Mesenchymal stem cell of adipose (primary cell): ENCODE data around the genes AMBRA1 and PACSIN3.

DNA sequence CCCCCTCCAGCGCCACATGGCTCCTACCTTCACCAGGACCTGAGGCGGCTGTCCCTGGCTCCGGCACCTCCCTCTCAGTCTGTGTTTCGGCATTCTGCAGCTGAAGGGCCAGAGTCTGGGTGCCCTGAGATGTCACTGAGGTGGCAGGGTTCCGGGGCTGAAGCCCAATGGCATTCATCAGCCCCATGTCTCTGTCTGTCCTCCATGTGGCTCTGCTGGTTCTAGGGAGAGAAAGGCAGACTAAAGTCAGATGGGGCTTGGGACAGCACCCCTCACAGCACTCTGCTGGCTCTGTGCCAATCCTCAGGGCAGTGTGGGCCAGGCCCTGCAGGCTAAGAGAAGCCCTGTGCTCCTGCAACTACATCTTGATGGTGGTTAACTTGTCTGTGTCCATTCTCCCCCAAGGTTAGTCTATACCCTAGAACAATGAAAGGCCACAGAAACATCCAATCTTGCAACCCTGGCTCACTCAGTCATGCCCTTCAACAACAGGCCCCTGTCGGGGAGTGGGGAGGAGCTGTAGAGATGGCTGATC is 17.0 kb upstream of the CHRM4 start:
- CAGE, long polyA plus RNA = no peak

GRCh38 chr11:46434815-46435369 is 43.3 kb upstream of the CHRM4 start:
- CAGE, long polyA plus RNA = no peak

GRCh38 chr11:46593246-46594457 is at the start of gene AMBRA1:
Gene AMBRA1, minus strand, starts transcription at chr11:46594023.
- CAGE, long polyA plus RNA = no peak

GRCh38 chr11:46687512-46687839 is 12.9 kb downstream of the ARHGAP1 start:
- CAGE, long polyA plus RNA = no peak

DNA sequence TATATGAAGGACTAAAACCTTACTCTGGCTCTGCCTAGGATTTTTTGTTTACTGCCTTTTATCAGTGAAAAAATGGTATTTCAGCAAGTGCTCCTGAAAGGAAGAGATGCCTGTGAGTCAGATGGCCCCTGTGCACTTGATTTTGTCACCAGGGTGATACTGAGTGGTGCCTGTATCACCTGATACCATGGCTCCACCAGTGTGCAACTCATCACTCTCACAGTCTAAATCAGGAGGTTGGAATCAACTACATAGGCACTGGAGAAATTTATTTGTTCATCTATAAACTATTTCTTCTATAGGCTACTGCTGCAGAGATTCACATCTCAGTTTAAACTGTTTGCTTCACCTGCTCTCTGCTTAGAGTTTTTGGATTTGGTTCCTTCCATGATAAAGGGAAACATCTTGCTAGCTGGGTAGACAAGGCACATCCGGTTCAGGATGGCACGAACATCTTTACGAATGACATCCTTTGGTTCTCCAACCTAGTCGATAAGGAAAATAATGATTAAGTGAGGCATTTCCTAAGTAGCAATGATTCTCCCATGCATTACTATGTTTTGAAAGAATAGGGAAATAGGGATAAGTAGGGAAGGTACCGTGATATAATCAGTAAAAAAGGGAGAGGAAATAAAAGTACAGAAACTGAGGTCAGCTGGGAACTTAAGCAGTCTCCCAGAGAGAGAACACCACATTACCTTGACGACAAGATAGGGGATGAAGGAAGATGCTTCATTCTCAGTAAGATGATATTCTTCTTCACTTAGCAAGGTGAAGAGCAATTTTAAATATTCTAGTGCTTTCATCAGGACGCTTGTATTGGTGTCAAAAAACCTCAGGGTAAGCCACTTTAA is 43.5 kb downstream of the F2 start:
- CAGE, long polyA plus RNA = no peak

GRCh38 chr11:46858213-46859088 is 12.4 kb upstream of the CKAP5 start:
- CAGE, long polyA plus RNA = no peak

DNA sequence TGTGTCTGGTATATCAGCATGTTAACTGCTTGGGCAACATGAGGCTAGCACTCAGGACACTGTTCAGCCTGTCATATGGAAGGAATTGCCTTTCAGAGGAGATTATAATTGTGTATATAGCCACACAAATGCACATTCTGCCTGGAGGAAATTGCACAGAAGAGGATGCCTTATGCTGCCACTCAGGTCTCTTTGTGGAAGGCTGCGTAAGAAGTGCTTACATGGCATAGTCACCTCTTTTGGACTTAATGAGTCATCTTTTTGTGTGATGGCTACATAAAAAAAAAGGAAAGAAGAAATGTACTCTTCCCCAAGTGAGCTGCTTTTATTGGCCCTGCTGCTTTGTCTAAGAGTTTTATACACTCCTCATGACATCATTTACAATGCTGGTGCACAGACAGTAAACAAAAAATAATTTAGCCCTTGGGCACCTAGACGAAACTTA is 11.8 kb downstream of the CSTPP1 start:
- CAGE, long polyA plus RNA = no peak

GRCh38 chr11:47176521-47176807 is 215 bp downstream of the ARFGAP2 start:
- CAGE, long polyA plus RNA = no peak

- CAGE, long polyA plus RNA = no peak
Observed at GRCh38 chr11:47177022-47177919, 592 bp upstream of the ARFGAP2 start.

GRCh38 chr11:47186299-47186490 is at the start of gene PACSIN3:
Gene PACSIN3, minus strand, starts transcription at chr11:47186434.
- CAGE, long polyA plus RNA = no peak

DNA sequence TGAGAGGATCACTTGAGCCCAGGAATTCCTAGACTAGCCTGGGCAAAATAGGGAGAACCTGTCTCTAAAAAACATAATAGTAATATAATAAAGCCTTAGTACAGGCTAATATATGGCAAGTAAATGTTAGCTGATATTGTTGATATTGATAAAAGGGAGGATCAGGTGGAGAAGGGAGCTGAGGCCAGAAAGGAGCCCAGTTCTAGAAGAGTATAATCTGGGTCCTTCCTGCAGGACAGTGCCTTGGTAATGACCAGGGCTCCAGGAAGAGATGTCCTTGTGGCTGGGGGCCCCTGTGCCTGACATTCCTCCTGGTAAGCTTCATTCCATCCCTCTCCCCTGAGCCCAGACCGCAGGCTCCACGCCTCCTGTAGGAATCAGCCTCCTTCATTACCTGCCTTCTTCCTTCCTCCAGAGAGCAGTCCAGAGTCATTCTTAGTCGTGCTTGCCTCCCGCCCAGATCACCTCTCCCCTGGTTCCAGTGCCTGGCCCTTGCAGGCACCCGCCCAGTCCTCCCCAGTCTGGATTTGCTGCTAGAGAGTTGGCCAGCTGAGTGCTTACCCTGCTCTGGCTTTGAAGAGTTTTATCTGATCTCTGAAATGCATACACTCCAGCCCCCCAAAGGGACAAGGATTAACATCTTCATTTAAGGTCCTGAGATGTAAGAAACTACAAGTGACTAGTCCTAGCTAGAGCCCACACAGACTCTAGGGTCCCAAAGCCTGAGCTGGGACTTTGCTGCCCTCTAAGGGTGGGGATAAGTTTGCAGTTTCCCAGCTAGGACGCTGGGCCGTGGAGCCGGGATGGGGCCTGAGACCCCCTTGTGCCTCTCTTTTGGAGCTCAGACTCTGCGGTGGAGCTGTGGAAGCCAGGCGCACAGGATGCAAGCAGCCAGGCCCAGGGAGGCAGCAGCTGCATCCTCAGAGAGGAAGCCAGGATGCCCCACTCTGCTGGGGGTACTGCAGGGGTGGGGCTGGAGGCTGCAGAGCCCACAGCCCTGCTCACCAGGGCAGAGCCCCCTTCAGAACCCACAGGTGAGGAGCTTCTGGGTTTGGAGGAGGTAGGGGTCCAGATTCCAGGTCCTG is 1.5 kb downstream of the NR1H3 start:
- CAGE, long polyA plus RNA = no peak

DNA sequence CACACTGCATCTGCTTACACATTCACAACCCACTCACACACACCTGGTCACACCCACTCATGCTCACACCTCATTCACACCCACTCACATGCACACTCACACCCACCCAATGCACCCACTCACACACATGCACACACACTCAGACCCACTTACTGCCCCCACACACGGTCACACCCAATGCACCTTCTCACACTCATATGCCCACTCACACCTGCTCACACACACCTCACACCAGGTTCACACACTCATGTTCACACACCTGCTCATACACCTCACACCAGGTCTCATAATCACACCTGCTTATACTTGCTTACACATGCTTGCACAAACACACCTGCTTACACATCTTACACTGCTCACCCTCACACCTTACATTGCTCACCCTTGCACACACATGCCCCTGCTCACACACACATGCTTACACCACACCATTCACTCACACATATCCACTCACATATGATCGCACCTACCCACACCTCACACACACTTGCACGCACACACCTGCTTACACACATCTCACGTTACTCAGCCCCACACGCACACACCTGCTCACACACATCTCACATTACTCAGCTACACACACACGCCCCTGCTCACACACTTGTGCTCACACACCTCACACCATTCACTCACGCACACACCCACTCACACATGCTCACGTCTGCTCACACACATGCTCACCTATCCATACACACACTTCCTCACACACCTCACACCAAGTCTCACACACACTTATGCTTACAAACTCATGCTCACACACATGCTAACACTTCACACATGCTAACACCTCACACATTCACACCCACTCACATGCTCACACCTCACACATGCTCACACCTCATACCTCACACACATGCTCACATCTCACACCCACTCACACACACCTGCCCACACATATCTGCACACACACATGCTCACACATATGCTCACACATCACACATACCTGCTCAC is 4.1 kb upstream of the MYBPC3 start:
- CAGE, long polyA plus RNA = no peak

DNA sequence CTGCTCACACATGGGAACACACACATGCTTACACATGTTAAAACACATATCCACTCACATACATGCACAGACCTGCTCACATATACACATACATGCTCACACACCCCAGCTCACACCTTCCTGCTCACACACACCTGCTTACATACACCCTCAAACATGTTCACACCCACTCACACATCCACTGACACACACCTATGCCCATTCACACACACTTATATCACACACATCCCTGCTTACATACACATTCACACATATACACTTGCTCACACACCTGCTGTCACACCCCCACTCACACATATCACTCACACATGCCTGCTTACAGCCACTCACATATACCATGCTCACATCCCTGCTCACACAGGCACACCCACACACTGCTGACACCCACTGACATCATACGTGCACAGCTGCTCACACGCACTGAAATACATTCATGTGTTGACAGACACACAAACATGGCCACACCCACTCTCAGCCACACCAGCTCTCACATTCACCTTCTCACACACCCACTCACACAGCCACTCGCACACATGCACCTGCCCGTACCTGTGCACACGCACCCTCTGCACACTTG is 5.6 kb upstream of the MYBPC3 start:
- CAGE, long polyA plus RNA = no peak

DNA sequence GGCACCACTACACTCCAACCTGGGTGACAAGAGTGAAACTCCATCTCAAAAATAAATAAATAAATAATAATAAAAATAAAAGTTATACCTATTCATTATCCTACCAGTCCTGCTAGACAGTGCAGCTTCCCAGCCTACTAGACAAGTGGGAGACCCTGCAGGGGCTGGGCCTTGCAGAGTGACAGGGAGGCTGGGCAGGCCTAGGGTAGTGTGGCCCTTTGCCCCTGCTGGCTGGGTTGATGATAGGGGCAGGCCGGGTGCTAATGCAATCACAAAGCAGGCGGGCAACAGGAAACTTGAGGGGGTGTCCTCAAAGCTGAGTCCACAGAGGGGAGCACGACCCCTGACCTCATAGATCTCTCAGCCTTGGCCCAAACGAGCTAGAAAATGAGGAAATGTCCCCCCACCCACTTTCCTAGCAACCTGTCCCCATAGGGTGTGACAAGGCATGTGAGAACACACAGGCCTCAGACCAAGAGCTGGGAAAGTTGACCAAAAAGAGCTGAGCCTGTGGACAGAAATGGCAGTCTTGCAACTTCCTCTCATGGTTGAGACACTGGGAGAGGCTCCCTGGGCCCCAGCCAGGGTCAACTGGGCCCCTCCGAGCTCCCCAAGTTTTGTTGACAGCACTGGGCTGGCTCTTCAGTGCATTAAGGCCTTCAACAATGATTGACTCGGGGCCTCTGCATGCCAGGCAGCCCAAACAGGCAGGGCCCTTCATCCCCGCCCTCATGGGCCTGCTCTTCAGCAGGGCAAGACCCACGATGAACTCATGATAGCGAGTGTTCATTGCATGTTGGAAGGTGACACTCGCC is 9.6 kb upstream of the SPI1 start:
- CAGE, long polyA plus RNA = no peak

- CAGE, long polyA plus RNA = no peak
Observed at GRCh38 chr11:47611383-47611938, 17.2 kb upstream of the C1QTNF4 start.

GRCh38 chr11:47863038-47863473 is 14.9 kb upstream of the NUP160 start:
- CAGE, long polyA plus RNA = no peak

DNA sequence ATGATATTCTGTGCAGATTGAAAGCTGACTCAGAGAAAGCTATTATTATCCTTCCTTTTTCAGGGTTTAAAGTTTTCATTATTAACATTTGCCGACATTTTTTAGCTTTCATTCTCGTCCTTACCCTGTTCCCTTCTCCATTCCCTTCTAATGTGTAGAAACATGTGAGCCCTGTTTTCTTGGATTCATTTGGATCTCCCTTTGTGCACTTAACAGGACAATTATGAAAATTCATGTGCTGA is 16.9 kb upstream of the NUP160 start:
- CAGE, long polyA plus RNA = no peak

DNA sequence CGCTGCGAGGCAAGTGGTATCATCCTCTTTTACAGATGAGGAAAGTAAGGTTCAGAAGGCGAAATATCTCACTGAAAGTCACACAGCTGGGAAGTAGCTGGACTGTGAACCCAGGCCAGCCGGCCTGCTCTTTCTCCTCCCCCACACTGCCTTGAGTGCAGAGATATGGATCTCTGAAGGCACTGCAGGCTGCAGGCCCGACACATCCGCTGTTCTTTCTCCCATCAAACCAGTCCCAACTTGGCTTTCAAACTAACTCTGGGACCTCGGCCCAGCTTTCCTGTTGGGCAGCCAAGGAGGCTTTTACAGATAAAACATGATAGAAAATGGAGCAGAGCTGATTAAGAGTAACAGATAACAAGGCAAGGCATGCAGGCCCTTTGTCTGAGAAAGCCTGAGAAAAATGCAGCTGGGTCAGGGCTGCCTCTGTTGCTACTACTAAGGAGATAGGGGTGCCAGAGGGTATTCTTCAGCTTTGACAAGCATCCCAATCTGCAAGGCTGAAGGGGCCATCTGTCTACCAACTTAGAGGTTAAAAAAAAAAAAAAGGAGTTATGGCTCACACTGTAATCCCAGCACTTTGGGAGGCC is 63.9 kb upstream of the PTPRJ start:
- CAGE, long polyA plus RNA = no peak

DNA sequence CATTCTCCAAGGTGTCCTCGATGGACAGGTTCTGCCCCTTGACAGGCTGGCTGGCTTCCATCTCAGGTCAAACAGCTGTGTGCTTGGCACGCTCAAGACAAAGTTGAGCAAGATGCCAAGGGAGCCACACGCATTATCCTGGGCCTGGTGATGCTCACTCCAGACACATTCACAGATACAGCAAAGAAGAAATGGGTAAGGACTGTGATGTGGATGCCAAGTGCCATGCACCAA is 33.1 kb upstream of the PTPRJ start:
- CAGE, long polyA plus RNA = no peak

GRCh38 chr11:48007464-48008099 is 27.2 kb downstream of the PTPRJ start:
- CAGE, long polyA plus RNA = no peak